ENCODE measurements around a stretch of chr10.

- PRO-cap, result no peak
Observed at GRCh38 chr10:128056373-128057340, 69.6 kb downstream of the MKI67 start.

DNA sequence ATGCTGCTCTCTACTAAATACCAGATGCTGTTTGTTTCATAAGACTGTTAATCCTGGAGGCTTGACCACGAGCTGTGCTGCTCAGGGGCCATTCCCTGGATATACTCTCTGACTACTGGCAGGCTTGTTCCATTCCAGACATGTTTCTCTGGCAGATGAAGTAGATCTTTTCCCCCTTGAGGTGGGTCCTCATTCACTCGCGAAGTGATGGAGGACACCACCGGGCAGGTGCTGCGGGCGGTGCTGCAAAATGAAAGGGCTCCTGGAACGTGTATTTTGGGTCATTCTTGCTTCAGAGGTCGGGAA, 61.1 kb downstream of the MKI67 start:
- PRO-cap, result no peak

GRCh38 chr10:128076519-128077175, 49.6 kb downstream of the MKI67 start:
- PRO-cap, result no peak

- PRO-cap, result no peak
Observed at GRCh38 chr10:128097314-128098041, 28.7 kb downstream of the MKI67 start.

DNA sequence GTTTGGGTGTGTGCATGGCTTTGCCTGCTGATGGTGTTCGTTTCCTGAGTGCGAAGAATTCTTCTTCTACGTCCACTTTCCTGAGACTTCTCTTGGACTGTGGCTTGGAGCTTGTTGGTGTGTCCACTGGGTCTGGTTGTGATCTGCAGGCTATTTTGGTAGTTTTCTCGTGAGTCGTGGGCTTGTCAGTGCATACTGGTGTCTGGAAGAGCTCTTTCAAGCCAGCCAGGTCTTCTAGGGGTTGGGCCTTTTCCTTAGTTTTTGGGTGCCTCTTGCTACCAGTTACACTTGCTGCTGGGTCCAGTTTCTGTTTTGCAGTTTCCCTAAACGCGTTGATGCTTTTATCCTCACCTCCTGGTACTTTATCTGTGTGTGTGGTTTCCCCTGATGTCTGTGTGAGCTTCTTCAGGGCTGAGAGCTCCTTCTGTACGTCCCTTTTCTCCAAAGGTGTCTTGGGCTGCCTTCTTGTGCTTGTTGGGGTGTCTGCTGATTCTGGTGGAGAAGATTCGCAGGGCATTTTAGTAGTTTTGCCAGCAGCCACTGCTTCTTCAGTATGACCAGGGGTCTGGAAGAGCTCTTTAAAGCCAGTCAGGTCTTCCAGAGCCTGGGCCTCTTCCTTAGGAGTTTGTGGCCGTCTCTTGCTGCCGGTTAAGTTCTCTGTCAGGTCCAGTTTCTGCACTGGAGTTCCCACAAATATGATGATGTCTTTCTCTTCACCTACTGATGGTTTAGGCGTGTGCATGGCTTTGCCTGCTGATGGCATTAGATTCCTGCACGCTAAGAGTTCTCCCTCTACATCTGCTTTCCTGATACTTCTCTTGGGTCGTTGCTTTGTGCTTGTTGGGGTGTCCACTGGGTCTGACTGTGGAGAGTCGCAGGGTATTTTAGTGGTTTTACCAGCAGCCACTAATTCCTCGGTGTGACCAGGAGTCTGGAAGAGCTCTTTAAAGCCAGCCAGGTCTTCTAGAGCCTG, 18.7 kb downstream of the MKI67 start:
- PRO-cap, result no peak

GRCh38 chr10:128573342-128573576, 447.0 kb upstream of the MKI67 start:
- PRO-cap, result no peak

DNA sequence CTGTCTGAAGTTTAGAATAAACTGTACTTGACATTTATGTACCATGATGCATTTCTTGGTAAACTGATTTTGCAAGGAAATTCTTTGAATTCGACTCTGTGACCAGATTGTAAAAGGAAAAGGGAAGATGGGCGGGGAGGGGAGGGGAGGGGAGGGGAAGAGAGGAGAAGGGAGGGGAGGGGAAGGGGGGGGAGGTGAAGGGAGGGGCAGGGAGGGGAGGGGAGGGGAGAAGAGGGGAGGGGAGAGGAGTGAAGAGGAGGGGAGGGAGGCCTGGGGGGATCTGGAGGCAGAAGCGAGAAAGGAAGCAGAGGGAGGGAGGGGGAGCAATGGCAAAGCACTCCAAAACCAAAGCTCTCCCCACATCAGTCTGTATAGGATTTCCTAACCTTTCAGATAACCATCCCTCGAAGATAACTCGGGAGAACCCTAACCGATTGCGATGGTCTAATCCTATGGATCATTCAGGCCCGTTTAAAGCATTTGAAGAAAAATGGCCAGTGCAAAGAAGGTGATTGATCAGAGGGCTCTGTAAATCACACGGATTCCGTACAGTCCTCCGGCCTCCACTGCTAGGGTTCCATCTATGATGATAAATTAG, 19.1 kb downstream of the EBF3 start:
- PRO-cap, result no peak

DNA sequence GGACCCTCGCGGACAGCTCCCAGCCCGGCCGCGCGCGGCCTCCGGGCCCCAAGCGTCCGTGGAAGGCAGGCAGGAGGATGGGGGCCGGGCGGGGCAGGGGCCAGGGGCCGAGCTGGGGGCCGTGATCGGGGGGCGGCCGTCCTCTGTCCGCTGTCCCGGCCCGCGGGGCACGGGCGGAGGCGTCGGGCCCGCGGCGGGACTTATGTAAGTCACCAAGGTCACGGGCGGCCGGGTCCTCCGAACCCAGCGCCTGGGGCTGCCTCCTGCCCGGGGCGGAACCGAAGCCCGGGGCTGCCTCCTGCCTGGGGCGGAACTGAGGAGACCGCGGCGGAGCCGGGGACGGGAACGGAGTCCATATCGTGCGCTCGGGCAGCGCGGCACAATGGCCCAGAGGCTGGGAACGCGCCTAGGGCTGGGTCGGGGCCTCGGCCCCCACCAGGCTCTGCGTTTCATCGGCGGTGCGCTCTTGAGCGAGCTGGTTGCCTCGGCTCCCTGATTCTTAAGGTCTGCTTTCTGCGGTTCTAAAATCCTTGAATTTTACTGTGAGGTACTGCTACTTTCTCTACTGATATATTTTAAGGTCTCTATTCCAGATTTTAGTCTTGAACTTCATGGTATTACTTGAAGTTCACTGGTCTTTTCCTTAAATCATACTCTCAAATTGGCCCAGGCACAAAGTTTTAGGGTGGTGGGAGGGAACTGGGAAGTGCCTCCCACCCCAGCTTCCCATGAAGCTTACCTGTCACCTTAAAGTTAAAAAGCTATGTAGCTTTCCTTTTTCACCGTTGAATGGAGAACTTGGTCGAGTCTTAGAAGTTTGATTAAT, 763 bp downstream of the PPP2R2D start:
- PRO-cap, result bidirectional peak, plus-strand start at position 199 of the sequence, minus-strand start at position 50 of the sequence; unidirectional peak, minus-strand start at position 381 of the sequence; unidirectional peak, minus-strand start at position 437 of the sequence

- PRO-cap, result no peak
Observed at GRCh38 chr10:131911454-131912391, 10.9 kb downstream of the PPP2R2D start.

- PRO-cap, result no peak
Observed at GRCh38 chr10:131916167-131917199, 15.7 kb downstream of the PPP2R2D start.

GRCh38 chr10:131919161-131920003, 18.6 kb downstream of the PPP2R2D start:
- PRO-cap, result no peak

DNA sequence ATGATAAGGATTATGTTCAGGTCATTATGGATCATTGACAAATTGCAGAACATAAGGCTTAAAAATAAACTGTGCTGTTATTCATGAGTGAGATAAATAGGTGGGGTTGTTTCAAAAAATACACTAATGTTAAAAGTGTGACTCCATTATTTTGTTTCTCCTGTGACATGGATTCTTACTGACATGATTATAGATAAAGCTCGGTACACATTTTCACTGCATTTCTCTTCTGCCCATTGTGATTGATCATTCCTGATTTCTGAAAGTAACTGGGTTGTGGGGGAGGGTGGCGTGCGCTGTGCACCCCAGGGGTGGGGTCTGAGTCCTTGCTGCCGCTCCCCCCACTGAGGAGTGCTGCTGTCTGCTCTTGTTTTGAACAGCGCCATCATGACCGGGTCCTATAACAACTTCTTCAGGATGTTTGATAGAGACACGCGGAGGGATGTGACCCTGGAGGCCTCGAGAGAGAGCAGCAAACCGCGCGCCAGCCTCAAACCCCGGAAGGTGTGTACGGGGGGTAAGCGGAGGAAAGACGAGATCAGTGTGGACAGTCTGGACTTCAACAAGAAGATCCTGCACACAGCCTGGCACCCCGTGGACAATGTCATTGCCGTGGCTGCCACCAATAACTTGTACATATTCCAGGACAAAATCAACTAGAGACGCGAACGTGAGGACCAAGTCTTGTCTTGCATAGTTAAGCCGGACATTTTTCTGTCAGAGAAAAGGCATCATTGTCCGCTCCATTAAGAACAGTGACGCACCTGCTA, 26.2 kb downstream of the BNIP3 start:
- PRO-cap, result no peak

GRCh38 chr10:132010935-132011440, 29.3 kb upstream of the BNIP3 start:
- PRO-cap, result no peak

- PRO-cap, result bidirectional peak, plus-strand start at chr10:132187623, minus-strand start at chr10:132187495
Observed at GRCh38 chr10:132187404-132187739, 624 bp downstream of the DPYSL4 start.

DNA sequence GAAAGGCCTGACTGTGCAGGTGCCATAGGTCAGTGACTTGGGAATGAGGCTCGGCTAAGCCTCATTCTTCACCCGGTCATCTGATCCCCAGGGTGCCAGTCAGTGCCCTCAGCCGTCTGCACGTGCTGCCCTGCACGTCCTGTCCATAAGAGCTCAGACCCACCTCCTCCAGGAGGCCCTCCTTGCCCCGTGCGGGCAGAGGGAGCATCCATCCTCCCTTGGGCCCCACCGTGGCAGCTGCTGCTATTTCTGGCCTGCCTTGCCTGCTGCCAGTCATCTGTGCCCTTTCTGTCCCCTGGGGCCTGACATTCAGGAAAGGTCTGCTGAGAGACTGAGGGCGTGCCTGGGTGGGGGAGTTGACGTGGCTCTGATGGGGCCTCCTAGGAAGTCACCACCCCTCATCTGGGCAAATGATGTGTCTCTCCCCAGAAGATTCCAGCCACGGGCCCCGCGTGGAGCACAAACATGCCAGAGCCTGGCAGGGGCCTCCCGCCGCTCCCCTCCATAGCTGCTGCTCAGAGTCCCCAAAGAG, 21.7 kb downstream of the DPYSL4 start:
- PRO-cap, result no peak

DNA sequence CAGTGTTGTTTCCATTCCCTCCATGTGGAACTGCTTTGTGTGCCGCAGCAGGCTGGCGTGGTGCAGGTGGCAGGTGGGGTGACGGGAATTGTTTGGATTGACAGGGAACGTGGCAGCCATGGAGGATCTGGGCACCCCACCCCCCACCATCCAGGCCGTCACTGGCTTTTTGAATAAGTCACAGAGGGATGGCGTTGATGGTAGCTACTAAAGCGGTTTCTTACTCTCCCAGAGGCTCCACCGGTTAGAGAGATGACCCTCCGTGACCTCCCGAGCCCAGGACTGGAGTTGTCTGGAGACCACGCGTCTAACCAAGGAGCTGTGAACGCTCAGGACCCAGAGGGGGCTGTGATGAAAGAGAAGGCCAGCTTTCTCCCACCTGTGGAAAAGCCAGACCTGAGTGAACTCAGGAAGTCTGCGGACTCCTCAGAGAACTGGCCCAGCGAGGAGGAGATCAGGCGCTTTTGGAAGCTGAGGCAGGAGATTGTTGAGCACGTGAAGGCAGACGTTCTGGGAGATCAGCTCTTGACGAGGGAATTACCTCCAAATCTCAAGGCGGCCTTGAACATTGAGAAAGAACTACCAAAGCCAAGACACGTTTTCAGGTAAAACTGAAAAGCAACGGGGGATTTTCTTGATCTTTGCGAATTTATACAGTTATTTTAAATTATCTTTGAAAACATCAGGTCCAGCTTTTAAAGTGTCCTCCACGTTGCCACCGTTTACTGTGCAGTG, 15.9 kb downstream of the LRRC27 start:
- PRO-cap, result no peak

- PRO-cap, result no peak
Observed at GRCh38 chr10:132458853-132459439, 61.9 kb downstream of the PWWP2B start.

DNA sequence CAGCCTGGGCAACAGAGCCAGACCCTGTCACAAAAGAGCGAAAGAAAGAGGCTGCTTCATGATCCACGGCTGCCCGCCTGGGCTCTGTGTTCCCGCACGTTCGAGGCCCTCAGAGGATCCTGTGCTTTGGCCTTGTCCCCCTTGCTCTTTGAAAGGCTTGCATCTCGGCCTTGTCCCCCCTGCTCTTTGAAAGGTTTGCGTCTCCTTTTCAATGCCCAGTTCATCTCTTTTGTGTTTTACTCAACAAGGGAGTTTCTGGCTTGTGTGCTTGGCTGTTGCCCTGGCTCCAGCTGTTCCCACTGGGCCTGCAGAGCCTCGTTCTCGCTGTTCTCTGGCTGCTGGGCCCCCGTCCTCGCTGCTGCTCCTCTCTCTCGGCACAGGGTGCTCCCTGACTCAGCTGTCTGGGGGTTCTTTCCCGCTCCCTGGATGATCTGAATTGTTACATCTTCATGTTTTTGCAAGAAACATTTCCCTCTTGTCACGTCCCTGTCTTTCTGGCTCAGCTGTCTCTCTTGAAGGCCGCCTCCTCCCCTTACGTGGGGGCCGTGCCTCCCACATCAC, 45.1 kb upstream of the INPP5A start:
- PRO-cap, result no peak

DNA sequence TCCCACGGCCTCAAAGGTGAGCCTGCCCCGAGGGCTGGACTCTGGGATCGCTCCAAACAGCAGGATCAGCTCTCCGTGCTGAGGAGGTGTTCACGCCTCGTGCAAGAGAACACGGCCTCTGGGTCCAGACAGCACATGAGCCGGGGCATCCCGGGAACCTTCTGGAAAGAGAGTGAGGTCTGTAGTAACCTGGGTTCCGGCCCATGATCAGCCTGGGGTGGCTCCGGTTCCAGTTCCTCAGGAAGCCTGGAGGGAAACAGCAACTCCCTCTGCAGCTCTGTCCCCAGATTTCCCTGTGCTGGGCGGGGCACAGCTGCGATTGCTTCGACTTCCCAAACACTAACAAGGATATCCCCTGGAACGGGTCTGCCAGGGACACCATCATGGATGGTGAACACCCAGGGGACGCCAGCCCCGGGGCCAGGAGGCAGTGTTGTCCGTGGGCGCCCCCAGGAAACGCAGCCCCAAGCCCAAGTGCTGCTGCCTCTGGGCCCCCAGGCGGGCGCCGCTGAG, 18.0 kb upstream of the INPP5A start:
- PRO-cap, result no peak

DNA sequence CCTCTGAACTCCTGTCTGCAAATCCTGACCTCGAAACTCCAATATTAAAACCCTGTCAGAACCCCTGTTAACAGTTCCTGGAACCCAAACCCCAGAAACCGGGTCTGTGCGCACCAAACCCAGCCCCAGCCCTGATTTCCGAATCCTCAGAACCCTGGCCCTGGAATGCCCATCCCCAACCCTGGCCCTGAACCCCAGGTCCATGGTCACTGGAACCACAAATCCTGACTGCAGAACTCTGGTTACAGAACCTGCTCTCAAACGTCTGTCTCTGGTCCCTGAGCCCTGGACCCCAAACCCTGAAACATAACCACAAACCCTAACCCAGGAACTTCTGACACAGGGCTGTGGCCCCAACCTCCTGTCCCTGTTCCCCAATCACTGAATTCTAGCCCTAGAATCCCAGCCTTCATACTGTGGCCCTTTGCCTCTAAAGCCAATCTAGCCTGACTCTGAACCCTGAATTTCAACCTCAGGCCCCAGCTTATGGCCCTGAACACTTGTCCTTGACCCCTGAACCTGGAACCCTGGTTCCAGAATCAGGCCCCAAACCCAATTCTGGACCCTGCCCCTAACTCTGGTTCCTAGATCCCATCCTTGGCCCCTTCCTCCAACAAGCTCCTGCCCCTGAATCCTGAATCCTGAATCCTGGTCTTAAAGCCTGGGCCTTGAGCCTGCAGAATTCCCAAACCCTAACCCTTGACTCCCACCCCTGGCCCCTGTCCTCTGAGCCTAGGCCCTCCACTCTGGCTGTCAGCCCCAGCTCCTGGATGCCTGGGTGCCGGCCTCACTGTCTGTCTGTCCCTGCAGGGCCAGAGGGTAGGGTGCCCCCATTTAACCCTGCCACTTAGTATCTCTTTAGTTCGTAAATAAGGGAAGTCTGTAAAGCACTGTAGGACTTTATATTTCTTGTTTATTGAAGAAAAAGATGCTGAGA, 1.1 kb downstream of the INPP5A start:
- PRO-cap, result no peak